Subcutaneous preadipocyte (primary cell): Measurements from ENCODE around the gene IRF8.

- CAGE, long polyA plus RNA: no peak
These were observed 1.9 kb upstream of the GSE1 start for GRCh38 chr16:85611306-85611490.

DNA sequence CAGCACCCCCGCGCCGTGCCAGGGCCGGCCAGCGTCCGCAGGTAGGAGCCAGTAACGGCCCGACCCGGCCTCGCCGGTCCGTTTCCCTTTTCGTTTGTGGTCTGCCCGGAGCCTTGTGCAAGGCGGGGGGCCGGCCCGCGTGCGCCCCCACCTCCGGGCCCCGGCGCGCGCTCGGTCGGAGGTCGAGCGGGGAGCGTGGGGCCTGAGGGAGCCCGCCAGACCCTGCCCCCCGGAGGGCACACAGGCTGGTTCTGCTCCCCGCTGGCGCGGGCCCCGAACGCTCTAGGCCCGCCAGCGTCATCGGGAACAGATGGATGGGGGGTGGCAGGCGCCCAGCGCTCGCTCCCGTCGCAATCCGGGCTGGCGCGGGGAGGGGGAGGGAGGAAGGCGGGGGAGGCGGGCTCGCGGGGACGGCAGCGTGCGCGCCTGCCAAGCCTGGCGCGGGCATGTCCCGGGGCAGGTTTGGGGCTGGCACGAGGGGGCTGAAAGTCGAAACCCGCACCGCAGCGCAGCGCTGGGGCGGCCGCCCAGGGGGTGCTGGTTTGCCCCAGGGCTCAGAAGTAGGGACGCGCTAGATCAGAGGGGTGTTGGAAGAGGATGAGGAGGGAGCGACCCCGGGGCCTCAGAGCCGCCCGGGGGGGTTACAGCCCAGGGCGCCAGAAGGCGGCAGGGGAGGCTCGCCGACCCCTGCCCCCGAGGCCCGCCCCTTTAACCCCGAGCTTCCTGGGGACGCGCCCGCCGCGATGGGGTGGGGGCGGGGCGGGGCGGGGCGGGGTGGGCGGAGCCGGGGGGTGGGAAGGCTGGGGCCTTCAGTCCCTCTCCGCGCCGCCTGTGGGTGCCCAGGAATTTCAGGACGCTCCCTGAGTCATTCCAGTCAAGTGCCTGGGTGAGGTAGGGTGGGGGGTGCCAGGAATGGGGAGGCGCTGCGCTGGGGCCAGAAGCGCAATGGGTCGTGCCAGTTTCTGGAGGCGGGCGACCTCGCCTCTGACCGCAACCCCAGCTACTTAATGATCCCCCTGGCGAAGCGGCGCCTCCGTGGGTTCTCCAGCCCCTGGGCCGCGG, 1.3 kb upstream of the GSE1 start:
- CAGE, long polyA plus RNA: no peak

DNA sequence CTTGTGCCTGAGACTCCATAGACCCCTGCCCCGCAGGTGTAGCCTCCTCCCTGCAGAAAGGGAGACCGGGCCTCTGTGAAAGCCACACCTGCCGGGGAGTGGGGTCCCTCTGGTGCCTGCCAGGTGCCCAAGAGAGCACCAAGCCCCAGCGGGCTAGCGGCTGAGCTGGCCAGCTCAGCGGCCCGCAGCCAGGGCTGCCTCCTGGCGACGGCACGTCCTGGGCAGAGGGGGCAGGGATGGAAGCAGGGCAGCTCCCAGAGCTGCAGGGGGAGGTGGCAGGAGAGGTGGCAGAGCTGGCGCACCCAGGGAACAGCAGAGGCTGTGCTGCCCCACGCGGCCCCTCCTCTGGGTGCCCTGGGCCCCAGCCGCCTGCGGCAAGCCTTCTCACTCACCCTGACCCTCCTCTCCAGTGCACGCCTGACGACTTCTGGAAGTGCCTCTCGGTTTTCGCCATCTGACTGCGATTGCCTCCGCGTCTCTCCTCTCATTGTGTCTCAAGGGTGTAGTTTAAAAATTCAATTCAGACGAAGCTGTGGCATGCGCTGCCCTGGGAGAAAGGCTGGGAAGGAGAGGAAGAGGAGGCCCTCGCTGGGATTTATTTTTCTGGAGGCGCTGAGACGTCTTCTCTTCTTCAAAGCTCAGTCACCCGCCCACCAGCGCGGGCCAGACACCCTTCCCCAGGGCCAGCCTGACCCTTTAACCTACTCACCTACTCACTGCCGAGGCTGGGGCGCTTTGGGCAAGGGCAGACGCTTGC, 24.8 kb downstream of the GSE1 start:
- CAGE, long polyA plus RNA: no peak

DNA sequence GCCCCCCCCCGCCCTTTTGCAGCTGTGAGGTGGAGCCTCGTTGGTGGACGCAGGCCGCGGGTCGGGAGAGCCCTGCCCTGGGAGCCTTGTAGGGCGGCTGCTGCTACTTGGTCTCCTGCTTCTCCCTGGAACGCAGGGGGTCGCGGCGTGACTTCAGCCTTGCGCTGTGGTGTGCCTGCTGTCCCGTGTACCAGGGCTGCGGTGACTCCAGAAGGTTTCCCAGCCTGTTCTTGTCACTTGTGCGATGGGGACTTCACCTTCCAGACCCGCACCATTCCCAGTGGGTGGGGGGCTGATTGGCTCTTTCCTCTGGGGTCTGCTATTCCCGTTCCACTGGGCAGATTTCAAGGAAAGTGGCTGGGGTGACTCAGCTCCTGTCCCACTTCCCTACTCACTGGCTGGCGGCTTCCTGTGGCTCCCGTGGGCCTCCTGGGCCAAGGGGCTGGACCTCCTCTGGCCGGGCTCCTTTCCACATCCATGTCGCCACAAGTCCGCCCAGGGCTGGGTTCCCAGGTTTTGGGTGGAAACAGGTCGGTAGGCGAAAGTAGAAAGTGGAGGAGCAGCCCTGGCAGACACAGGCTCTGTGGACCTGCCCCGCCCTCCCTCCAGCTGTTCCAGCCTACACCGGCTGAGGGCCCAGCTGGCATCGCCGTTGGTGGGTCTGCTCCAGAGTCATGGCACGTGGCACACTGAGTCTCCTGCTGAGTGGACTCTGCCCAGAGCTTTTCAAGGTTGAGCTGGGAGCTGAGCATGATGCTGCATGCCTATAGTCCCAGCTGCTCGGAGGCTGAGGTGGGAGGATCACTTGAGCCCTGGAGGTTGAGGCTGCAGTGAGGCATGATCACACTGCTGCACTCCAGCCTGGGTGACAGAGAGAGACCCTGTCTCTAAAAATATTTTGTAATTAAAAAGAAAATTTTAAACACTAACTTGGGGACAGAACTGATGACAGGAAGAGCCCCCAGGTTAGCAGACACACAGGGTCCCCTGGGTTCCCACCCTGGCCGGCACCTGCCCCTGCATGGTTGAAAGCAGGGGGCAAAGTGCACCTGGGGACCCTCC, 28.6 kb downstream of the GSE1 start:
- CAGE, long polyA plus RNA: no peak

- CAGE, long polyA plus RNA: no peak
These were observed 35.2 kb downstream of the GINS2 start for GRCh38 chr16:85653183-85654384.

GRCh38 chr16:85667738-85668469, 20.9 kb downstream of the GINS2 start:
- CAGE, long polyA plus RNA: no peak

DNA sequence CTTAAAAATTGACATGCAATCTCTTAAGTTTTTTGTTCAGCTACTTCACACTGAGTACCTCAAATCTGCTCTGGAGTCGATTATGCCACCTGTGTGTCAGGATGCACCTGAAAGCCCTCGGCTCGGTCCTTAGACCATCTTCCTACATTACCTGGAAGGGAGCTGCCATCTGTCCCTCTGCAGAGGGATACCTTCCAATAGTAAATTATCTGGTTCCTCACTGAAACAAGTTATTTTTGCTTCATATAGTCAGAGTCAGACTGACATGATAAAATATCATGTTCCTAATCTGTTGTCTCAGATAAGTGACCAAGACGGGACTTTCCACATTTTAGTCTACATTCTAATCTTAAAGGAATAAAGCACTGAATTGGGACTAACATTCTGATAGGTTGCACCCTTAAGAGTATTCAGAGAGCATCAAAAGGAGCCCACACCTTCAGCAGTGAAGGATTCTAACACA, 13.6 kb downstream of the GINS2 start:
- CAGE, long polyA plus RNA: no peak

DNA sequence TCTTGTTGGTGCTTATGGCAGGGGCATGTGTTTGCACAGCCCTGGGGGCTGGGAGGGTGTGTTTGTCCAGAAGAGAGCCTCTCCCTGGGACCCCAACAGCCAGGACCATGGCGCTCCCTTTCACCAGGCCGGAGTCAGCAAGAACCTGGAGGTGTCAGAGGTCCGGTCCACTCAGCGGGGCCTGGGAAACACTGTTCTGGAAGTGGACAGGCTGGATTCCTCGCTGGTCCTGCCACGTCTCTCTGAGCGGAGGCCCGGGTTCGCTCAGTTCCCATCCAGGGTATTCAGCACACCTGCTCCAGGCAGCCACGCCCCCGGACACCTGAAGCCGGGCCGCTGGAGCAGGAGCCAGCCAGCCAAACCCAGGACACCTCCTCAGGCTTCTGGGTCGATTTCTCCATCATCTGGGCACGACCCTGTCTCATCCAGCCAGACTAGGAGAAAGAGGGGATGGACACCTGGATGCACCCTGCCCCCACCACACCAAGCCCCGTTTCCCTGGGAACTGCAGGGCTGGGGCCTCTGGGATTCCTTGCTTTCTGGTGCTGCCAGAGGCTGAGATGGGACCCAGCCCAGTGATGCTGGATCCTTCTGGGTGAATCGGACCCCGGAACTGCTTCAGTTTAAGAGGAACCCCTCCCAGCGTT, 19.0 kb upstream of the GINS2 start:
- CAGE, long polyA plus RNA: no peak

GRCh38 chr16:85796112-85797043, 3.0 kb downstream of the EMC8 start:
- CAGE, long polyA plus RNA: no peak

- CAGE, long polyA plus RNA: no peak
These were observed 744 bp downstream of the COX4I1 start for GRCh38 chr16:85799891-85800986.

GRCh38 chr16:85801612-85802344, 2.3 kb downstream of the COX4I1 start:
- CAGE, long polyA plus RNA: no peak

- CAGE, long polyA plus RNA: no peak
These were observed at the start of gene IRF8 for GRCh38 chr16:85898446-85899608. Gene IRF8, plus strand, starts transcription at chr16:85899162.

DNA sequence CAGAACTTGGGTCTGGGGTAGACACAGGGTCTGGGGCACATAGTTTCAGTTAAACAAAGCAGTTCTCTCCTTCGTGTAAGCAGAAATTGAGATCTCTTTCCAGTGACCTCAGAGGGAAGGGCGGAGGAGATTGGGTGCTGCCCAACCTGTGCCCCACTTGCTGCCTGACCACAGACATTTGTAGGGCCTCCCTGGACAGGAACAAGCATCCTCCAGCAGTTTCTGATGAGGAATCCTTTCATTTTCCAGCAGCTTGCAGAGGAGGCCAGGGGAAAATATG, 10.2 kb downstream of the IRF8 start:
- CAGE, long polyA plus RNA: no peak

DNA sequence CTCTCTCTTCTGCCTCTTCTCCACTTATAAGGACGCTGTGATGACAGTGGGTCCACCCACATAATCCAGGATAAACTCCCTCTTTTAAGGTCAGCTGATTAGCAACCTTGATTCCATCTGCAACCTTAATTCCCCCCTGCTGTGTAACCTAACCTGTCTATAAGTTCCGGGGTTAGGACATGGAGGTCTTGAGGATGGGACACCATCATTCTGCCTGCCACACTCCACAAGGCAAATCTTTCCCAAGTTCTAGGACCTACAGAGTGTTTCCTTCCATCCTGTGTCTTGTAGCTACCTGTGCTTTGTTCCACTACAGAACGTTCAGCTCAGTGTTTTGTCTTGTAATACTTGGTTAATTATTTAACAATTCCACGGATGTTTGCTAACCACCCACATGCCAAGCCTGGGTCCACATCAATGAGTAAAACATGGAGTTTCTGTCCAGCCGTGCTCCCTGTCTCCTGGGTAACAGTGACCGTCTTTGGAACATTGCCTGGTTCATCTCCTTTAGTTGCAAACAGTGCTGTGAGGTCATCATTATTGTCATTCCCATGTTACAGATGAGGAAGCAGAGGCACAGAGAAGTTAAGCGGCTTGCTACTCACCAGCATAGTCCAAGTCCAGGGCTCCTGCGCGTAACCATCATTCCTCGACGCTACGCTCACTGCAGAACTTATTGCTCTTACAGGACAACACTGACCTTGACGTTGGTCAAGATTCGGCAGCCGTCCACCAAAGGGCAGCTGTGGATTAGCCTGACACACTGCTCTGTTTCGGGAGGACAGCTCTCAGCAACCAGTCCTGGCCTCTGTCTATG, 41.2 kb downstream of the IRF8 start:
- CAGE, long polyA plus RNA: no peak

GRCh38 chr16:85944887-85945688, 46.1 kb downstream of the IRF8 start:
- CAGE, long polyA plus RNA: no peak

GRCh38 chr16:85974385-85974667, 75.4 kb downstream of the IRF8 start:
- CAGE, long polyA plus RNA: no peak

- CAGE, long polyA plus RNA: no peak
These were observed 127.7 kb downstream of the IRF8 start for GRCh38 chr16:86026606-86027023.

- CAGE, long polyA plus RNA: no peak
These were observed 153.0 kb downstream of the IRF8 start for GRCh38 chr16:86051934-86052294.

DNA sequence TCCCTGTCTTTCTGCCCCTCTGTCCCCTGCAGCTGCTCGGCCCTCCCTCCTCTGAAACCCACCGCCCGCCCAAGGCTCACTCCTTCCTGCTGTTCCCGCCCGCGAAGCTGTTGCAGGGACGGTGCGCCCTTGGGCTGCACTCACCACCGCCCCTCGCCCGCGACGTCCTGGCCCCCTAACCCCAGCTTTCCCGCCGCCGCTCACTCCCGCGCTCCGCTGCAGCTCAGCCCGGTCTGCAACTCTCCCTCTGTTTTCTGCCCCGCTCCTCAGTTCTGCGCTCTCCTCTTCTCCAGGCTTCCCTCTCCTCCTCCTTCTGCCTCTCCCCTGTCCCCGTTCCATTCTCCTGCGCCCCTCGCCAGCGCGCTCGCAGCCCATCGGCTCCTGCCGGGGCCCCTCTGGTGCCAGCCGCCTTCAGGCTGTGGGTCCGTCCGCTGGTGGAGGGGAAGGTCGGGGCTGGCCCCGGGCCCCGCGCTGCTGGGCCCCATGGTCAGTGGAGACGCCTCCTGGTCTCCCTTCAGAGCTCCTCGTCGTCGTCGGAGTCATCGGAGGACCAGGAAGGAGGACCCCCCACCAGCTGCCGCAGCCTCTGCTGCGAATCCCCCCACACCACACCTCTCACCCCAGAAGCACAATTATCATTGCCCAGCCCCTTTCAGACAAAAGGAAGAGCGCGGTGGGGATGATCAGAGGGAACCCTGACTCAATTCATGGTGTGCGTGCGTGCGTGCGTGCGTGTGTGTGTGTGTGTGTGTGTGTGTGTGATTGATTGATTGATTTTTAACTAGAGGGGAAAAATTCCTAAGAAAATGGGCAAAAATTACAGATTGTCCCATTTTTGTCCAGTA, 223.2 kb upstream of the FOXF1 start:
- CAGE, long polyA plus RNA: no peak

GRCh38 chr16:86383794-86384349, 126.5 kb upstream of the FOXF1 start:
- CAGE, long polyA plus RNA: no peak